Mesenchymal stem cell of the bone marrow (primary cell): ENCODE results near the genes ALPP and ATG16L1.

GRCh38 chr2:231400929-231401764 is 5.6 kb downstream of the B3GNT7 start:
- CAGE, long polyA plus RNA: no peak

GRCh38 chr2:231456418-231457103 is 7.7 kb downstream of the NCL start:
- CAGE, long polyA plus RNA: no peak

- CAGE, long polyA plus RNA: no peak
These were observed 3.9 kb downstream of the NCL start for GRCh38 chr2:231460089-231461054.

GRCh38 chr2:231483436-231484424 is 19.4 kb upstream of the NCL start:
- CAGE, long polyA plus RNA: no peak

DNA sequence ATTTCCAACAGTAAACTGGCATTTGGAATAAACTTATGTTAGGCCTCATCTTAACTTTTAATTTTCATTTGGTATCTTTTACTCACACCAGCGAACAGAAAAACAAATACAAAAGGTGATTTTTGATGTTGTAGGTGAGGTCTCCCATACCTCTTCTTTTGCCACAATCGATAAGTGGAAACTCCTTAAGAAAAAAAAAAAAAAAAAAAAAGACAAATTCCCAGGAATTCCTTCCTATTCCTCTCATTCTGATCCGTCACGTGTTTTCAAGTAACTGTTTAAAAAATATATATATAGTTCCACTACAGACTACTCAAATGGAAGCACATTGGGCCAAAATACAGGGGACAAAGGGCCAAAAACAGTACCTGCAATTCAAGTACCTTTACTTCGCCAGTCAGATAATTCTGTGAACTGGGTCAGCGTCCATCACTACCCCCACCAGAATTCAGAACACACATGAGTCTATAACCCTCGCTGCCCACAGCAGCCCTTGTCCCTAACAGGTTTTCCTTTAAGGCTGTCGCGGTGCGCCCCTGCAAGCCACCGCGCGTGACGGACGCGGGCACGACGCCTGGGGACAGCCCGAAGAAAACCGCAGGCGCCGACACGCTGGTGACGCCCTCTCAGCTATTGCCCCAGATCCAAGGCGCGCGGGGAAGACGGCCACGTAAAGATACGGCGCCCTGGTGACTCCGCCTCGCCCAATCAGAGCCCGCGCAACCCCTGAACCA is 16.4 kb downstream of the NMUR1 start:
- CAGE, long polyA plus RNA: no peak

DNA sequence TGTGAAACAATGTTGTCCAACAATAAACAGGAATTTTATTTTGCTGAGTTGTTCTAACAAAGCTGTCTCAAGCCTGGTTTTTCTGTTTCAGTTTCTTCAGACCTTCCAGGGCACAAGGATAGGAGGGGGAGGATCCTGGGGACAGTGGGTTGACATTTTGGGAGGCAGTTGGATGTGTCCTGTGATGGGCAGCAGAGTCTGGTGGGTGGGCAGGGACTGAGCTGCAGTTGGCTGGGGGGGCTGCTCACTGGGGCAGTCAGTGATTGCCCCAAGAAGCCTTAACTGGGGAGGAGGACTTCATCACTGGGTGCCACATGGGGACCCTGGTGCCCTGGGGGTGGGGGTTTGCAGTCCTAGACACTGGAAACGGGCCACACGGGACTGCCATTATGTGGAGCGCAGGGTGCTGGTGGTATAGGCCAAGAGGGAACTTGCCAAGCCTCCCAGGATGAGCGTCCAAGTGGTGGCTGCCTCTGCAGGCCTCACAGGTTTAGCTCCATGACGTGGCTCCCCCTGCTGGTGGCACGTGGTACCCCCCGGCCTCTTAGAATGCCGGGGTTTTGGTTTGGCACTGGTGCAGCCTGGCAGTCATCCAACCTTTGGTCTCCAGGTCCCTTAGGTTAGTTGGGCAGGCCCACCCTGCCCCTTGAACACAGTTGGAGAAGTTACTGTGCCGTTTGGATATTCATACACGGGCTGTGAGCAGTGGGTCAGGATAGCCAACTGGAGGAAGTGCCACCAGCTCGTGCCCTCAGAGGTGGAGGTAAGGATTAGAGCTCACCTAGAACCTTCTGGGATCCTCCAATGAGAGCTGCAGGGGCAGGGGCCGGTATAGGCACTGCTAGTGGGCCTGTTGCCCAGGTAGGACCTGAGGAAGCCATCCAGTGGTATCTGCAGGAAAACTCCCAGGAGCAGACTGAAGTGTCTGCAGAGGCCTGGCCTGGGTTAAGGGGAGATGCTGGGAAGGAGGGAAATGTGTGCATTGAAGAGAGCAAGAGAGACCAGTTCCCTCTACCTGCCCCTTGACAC is 5.5 kb downstream of the PTMA start:
- CAGE, long polyA plus RNA: no peak

- CAGE, long polyA plus RNA: no peak
These were observed 866 bp upstream of the PDE6D start for GRCh38 chr2:231781974-231782321.

DNA sequence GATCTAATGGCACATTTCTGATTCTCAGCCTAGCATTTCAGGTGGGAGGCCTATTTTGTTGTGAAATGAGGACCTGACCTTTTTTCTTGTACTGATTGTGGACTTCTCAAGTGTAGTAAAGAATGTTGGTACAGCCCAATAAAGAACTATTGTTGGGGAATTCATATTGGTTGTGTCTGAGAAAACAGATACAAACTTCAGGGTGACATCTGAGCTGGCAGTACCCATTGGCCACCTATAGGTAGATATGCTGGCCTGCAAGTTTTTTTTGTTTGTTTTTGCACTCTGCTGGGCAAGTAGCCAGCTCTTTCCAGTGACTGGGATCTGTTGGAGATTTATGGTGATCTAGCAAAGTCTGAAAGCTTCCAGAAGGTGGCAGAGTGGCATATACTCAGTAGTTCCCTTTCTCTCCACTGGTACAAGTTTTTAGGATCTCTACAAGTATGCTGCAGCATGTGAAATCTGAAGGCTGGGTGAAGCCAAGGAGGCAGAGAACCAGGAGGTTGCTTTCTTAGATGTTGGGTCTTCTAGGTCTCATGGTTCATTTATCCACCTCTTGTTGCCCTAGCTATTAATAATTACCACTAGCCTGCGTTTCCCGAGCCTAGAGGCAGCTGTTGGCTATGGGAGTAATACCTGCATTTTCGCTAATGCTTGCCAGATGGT is 9.3 kb downstream of the COPS7B start:
- CAGE, long polyA plus RNA: no peak

- CAGE, long polyA plus RNA: no peak
These were observed 12.4 kb downstream of the COPS7B start for GRCh38 chr2:231798633-231799151.

- CAGE, long polyA plus RNA: no peak
These were observed 173.0 kb downstream of the DIS3L2 start for GRCh38 chr2:232134459-232134968.

DNA sequence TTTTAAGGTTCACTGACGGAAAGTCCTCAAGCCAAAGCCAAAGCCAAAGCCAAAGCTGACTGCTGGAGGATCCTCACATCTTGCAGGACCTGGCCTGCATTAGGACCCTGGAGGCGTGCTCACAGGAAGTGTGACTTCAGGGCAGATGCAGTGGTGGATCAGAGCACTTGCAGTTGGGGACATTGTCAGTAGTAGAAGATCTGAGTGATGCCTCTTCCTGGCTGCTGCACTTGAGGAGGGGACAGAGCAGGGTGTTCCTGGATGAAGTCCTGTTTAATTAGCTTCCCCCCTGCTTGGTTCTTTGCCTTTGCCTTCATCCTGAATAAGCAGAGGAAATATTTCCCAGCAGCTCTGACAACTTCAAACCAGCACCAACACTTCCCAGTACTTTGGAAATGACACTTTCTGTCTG is 68.9 kb upstream of the ALPP start:
- CAGE, long polyA plus RNA: no peak

- CAGE, long polyA plus RNA: no peak
These were observed 57.2 kb upstream of the ALPP start for GRCh38 chr2:232321296-232321736.

- CAGE, long polyA plus RNA: no peak
These were observed at the start of gene ALPP for GRCh38 chr2:232378433-232379008. TSS of gene ALPP (plus strand) at chr2:232378751.

DNA sequence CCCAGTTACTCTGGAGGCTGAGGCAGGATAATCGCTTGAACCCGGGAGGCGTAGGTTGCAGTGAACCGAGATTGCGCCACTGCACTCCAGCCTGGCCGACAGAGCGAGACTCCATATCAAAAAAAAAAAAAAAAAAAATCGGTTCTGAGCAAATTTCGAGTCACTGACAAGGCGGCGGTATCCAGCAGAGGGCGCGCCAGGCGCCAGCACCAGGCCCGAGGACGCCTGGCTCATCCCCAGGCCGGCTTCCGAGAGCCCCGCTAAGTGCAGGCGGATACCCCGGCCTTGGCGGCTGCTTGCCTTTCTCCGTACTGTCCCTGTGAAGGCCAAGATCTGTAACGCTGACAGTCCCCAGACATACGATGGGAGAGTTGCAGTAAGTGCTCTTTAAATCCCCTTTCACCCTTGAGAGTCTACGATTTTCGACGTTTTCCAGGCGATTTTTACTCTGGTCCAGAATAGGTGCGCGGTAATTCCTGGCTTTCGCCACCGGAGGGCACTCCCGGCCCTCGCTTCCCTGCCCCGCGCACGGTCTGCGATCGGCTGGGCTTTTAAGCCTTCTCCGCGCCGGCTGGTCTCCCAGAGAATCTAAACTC is 27.5 kb upstream of the EFHD1 start:
- CAGE, long polyA plus RNA: no peak

DNA sequence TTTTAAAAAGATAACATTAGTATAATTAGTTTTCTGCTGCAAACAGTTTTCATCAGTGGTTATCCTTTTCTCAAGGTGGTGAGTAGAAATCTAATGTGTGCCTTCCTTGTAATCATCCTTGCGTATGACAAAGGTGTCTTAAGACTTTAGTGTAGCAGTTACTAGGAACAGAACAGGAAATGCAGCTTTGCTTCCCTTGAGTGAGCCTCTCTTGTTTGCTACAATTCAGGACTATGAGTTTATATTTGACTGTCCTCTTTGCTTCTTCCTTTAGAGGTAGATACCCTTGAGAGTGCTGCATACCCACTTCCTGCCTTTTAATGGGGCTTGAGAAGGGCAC is 3.9 kb downstream of the KCNJ13 start:
- CAGE, long polyA plus RNA: no peak

GRCh38 chr2:232790459-232791566 is 14.4 kb upstream of the KCNJ13 start:
- CAGE, long polyA plus RNA: no peak

GRCh38 chr2:232838270-232838993 is 31.6 kb upstream of the SNORC start:
- CAGE, long polyA plus RNA: no peak

DNA sequence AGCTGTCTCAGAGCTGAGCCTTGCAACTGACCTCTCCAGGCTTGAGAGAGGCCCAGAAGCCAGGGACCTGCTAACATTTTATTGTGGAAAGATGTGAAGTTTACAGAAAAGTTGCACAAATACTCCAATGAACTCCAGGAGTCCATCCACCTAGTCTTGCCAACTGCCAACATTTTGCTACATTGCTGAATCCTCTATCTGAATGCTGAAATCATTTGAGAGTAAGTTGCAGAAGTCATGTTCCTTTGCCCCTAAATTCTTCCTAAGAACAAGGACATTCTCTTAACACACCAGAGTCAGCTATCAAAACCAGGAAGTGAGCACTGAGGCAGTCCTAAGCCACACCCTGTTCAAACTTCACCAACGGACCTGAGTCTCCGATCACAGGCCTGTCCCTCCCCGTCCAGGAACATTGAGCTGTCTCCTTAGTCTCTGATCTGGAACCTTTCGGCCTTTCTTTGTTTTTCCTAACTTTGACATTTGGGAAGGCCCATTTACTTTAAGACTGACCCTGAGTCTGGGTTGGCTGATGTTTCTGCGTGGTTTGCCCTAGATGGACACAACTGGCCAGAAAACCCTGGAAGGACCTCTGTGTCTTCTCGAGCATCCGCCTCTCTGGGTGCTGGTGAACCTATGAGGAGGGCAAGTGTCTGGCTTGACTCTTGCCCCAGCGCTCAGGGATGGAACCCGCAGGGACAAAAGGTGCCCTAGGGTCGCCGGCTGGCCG is 4.1 kb downstream of the SNORC start:
- CAGE, long polyA plus RNA: no peak

- CAGE, long polyA plus RNA: no peak
These were observed 3.7 kb upstream of the ATG16L1 start for GRCh38 chr2:233247647-233248277.

DNA sequence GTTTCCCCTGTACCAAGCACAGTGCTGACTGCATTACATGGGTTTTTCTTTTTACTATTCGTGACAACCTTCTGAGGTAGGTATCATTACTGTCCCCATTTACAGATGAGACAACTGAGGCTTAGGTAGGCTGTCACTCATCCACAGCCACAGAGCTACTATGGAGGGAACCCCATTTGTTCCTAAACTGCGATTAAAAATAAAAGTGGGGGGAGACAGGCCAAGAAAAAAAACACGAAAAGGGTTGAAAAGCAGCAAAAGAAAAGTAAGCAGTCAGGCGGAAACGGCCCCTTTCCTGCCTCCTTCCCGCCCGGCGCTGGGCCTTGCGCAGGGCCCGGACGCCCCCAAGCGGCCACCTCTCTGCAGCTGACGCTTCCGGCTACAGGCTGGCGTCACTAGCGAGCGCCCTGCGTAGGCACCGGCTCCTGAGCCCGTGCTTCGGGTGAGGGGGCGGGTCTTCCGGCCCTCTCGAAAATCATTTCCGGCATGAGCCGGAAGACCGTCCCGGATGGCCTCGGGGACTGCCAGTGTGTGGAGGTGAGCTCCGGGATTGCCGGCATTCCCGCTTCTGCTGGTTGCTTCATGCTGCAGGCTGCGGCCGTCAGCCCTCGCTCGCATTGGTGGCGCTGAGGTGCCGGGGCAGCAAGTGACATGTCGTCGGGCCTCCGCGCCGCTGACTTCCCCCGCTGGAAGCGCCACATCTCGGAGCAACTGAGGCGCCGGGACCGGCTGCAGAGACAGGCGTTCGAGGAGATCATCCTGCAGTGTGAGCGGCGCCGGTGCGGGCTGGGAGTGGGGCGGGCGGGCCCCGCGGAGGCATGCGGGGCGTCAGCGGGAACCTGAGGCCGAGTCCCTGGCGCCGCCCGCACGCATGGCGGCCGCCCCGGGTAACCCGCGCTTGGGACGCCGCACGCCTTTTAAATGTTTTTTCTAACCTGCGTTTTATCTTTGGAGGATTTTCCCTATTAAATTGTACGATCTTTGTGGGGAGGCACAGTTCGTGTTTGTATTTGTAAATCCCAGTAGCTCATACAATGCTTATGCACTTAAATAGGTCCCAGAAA is at the start of gene ATG16L1:
Gene ATG16L1 (plus strand): TSS at position 497 of the 1,064 bp plus-strand sequence.
- CAGE, long polyA plus RNA: no peak